Mammary microvascular endothelial cell (primary cell): ENCODE results near the gene DPEP2.

DNA sequence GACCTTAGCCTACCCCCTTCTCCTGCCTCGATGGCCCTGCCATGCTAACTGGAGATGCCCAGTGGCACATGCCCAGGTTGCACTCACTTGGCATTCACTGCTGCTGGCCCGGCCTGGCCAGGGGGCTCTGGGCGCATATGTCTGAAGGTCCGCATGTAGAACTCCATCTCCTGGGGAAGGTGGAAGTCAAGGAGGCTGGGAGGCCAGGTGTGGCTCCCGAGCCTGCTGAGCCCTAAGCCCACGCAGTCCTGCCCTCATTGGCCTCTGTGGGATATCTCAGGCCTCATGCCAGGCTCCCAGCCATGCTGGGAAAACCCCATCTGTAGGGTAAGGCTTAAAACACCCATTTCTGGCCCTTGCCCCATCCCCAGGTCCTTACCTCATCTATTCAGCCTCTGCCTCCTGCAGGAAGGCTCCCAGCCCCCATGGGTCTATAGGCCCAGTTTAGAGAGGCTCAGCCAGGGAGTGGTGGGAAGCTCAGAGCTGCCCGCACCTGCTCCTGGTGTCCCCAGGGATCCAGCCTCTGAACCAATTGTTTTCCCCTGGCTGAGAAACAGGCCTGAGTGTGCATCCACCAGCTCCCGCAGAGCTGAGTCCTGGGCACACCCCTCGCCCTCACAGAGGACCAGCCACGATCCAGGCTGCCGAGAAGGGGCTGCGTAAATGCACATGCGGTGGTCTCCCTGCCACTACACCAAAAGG is 2.2 kb upstream of the TPPP3 start:
- RAMPAGE, long total RNA = no peak

DNA sequence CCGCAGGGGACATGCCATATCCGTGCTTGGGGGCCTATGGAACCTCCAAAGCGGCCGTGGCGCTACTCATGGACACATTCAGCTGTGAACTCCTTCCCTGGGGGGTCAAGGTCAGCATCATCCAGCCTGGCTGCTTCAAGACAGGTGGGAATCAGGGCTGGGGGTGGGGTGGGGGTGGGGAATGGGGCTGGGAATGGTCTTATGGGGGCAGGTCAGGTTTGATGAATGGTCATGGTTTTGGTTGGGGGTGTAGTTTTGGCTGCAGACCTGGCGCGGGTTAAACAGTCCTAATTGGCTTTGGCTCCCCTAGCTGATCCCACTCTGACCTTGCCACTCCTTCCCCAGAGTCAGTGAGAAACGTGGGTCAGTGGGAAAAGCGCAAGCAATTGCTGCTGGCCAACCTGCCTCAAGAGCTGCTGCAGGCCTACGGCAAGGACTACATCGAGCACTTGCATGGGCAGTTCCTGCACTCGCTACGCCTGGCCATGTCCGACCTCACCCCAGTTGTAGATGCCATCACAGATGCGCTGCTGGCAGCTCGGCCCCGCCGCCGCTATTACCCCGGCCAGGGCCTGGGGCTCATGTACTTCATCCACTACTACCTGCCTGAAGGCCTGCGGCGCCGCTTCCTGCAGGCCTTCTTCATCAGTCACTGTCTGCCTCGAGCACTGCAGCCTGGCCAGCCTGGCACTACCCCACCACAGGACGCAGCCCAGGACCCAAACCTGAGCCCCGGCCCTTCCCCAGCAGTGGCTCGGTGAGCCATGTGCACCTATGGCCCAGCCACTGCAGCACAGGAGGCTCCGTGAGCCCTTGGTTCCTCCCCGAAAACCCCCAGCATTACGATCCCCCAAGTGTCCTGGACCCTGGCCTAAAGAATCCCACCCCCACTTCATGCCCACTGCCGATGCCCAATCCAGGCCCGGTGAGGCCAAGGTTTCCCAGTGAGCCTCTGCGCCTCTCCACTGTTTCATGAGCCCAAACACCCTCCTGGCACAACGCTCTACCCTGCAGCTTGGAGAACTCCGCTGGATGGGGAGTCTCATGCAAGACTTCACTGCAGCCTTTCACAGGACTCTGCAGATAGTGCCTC is 5.7 kb downstream of the HSD11B2 start:
- RAMPAGE, long total RNA = no peak

DNA sequence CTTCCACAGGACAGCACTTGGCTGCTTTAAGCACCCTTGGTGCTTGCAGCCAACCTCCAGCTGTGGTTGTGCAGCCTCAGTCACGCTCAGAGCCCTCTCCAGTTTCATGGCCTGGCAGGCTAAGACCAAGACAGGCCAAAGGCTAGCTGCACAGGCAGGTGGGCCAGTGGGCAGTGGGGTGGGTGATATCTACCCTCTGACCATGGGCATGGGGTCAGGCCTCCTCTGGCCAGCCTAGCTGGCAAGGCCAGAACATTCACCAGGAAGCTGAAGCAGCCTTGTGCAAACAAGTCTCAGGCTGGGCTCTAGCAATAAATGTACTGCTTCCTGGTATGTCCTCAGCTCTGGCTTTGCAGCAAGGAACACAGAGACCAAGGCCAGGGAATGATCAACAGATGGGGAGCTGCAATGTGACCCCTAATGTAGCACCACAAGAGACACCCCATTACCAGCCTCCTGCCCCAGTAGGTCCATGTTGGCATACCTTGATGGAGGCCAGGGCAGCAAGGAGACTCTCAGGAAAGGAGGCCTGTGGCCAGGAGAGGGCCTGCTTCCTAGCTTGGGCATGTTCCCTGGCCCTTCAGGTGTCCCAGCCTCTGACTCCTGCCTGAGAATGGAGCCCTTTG is 20.9 kb downstream of the HSD11B2 start:
- RAMPAGE, long total RNA = no peak

- RAMPAGE, long total RNA = no peak
Observed at GRCh38 chr16:67459986-67460718, 20.8 kb downstream of the ATP6V0D1 start.

- RAMPAGE, long total RNA = no peak
Observed at GRCh38 chr16:67538420-67539021, 9.9 kb downstream of the RIPOR1 start.

DNA sequence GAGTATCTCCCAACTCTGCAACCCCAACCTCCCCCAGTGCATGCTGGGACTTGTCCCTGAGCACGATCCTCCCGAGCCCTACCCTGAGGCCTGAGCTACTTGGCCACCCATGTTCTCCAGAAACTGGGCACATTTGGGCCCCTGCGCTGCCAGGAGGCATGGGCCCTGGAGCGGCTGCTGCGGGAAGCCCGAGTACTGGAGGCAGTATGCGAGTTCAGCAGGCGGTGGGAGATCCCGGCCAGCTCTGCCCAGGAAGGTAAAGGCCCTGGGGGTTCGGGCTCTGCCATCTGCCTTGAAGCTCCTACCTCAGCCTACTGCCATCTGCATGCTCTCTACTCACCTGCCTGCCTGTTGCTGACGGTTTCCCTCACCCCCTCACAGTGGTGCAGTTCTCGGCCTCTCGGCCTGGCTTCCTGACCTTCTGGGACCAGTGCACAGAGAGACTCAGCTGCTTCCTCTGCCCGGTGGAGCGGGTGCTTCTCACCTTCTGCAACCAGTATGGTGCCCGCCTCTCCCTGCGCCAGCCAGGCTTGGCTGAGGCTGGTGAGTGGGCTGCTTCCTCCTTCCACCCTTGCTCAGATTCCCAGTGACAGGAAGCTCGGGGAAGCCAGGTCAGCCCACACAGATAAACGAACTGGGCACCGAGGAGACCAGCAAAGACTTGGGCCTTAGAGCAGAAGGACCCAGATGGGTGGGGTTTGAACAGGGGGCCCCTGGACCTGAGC is 16.1 kb downstream of the RIPOR1 start:
- RAMPAGE, long total RNA = no peak

GRCh38 chr16:67663179-67664122 is 2.7 kb downstream of the PARD6A start:
- RAMPAGE, long total RNA = no peak

DNA sequence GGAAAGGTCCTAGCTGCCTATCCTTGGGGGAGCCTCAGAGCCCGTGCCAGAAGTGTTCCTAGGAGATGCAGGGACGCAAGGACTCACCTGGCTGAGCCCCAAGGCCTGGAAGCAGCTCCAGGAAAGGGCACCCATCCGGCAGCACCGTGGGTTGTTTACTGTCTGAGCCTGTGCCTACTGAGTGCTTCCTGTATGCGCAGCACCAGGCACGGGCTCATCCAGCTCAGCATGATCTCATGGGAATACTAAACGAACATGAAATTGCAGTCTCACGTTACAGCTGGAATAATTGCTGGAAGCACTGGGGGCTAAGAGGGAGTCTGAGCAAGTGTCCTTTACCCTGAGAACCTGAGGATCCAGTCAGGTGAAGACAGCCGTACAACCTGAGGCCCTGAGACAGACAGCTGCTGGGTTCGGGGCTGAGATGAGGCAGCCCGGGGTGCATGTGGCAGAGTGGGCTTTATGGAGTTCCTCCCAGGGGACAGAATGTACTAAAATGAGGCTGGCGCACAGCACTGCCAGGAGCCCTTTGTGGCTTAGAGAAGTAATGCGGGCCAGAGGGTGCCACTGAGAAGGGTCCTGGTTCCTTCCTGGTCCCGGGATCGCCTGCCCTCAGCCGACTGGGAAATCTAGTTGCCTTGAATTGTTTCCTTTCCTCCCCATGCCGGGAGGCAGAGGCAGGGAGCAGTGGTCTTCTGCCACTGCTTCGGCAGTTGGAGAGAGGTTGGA is 5.3 kb downstream of the CTRL start:
- RAMPAGE, long total RNA = no peak

DNA sequence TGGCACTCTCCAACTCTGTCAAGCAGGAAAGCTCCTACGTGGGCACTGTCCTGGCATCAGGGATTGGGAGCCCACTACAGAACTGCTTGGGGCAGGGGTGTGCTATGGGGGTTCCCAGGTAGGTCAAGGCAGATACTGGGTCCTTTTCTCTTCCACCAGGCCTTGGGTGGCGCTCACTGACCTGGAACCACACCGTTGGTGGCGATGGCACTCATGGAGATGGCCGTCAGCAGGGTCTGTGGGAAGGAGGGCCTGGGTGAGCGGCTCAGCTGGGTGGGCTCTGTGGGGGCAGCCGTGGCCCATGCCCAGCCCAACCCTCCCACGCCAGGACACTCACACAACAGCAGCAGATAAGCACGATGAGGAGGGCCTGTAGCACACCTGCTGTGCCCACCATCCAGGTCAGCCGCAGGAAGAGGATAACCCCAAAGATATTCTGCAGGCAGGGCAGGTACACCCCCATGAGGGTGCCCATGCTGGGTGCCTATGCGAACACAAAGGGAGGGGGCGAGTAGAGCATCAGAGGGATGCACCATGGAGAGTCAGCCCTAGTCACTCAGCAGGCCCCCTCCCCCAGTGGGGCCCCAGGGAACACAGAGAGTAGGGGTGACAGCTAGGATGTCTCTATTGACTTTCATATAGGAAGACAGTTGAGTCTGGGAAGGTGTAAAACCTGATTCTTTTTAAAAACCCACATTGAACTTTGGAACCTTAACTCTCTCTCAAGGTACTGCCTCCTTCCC is 10.7 kb downstream of the SLC12A4 start:
- RAMPAGE, long total RNA = no peak

DNA sequence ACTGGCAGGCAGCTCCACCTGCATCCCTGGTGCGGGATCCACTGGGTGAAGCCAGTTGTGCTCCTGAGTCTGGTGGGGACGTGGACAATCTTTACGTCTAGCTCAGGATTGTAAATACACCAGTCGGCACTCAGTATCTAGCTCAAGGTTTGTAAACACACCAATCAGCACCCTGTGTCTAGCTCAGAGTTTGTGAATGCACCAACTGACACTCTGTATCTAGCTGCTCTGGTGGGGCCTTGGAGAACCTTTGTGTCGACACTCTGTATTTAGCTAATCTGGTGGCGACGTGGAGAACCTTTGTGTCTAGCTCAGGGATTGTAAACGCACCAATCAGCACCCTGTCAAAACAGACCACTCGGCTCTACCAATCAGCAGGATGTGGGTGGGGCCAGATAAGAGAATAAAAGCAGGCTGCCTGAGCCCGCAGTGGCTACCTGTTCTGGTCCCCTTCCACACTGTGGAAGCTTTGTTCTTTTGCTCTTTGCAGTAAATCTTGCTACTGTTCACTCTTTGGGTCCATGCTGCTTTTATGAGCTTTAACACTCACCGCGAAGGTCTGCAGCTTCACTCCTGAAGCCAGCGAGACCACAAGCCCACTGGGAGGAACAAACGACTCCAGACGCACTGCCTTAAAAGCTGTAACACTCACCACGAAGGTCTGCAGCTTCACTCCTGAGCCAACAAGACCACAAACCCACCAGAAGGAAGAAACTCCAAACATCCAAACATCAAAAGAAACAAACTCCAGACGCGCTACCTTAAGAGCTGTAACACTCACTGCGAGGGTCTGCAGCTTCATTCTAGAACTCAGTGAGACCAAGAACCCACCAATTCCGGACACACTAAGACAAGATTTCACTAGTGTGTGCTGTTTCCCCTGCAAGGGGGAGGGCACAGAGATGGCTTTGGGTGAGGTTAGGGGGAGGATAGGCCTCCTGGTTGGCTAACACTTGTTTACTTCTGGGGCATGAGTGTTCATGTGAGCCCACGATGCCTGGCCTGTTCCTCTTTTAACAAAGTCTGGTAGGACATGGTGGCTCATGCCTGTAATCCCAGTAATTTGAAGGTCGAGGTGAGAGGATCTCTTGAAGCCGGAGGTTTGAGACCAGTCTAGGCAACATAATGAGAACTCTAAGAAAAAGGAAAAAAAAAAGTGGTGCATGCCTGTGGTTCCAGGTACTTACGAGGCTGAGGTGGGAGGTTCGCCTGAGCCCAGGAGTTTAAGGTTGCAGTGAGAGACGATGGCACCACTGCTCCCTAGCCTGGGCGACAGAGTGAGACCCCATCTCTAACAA is at the start of gene DPEP2:
Gene DPEP2 (minus strand): TSS at position 870 of the 1,298 bp plus-strand sequence.
- RAMPAGE, long total RNA = no peak

- RAMPAGE, long total RNA = no peak
Observed at GRCh38 chr16:68022488-68023068, 454 bp downstream of the DDX28 start.

GRCh38 chr16:68252424-68252900 is 7.3 kb downstream of the PLA2G15 start:
- RAMPAGE, long total RNA = no peak

DNA sequence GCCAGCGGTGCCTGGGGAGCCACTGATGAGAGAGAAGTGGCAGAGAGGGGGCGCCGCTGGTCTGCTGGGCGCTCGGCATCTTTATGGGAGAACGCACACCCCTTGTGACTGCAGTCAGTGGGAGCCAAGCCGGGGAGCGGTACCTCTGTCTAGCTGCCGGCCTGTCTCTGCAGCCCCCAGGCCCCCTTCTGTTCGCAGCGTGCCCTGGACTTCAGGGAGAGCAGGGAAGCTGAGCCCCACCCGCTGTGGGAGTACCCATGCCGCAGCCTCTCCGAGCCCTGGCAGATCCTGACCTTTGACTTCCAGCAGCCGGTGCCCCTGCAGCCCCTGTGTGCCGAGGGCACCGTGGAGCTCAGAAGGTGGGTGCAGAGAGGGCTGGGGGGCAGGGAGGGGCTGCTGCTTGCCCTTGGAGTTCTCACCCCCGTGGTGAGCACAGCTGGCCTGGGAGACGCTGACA is 44.7 kb downstream of the PRMT7 start:
- RAMPAGE, long total RNA = no peak

- RAMPAGE, long total RNA = no peak
Observed at GRCh38 chr16:68446794-68447279, 1.5 kb downstream of the SMPD3 start.

- RAMPAGE, long total RNA = no peak
Observed at GRCh38 chr16:68507613-68508041, 31.5 kb upstream of the ZFP90 start.

DNA sequence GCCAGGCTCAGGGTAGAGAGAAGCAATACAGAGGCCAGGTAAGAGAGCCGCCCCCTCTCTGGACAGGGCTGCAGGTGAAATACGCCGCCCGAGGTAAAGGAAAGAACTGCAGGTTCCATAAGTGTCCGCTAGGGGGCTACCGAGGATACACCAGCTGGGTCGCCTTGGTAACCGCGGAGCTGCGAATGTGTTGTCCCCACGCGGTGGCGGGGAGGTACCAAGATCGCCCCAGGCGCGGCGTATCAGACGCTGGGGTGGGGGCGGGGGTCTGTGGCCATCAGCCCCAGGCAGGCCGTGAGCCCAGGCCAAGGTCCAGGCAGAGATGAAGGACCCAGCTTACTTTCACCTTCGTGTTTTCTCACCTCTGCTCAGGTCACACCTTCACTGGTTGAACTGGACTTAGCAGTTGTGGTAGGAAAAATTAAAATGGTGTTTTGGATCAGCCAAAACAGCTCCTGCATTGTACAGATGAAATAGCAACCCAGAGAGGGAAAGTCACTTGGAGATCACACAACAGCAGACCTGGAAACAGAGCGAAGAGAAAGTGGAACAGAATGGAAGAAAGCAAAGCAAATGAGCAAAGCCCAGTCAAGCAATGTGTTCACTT is 18.3 kb upstream of the ZFP90 start:
- RAMPAGE, long total RNA = no peak

DNA sequence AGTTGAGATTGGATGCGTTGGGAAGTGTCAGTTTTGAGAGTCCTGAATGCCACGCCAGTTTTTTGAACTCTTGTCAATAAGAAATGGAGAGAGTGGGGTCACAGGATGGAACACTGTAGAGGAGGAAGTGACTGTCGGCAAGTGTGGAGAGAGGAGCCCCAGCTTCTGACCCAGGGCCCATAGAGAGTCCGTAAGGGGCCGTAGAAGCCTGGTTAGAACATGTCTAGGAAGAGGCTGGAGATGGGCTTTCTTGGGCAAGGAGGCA is 894 bp downstream of the ZFP90 start:
- RAMPAGE, long total RNA = no peak

DNA sequence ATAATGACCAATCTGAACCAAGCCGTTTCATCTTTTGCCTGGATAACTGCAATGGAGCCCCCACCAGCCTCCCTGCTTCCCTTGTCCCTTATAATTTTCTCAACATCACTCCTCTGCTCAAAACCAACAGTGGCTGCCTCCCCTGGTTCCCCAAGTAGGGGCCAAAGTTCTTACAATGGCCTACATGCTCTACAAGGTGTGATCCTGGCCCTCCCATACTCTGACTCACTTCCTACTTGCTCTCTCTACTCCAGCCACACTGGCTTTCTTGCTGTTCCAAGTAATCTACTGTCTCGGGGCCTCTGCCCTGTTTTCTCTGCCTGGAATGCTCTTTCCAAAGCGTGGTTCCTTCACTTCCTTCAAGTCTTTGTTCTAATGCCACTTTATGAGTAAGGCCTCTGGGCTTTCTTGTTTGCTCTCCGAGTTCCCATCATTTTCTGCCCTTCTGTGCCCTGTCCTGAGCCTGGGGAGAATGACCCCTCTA is 4.2 kb upstream of the CDH3 start:
- RAMPAGE, long total RNA = no peak

DNA sequence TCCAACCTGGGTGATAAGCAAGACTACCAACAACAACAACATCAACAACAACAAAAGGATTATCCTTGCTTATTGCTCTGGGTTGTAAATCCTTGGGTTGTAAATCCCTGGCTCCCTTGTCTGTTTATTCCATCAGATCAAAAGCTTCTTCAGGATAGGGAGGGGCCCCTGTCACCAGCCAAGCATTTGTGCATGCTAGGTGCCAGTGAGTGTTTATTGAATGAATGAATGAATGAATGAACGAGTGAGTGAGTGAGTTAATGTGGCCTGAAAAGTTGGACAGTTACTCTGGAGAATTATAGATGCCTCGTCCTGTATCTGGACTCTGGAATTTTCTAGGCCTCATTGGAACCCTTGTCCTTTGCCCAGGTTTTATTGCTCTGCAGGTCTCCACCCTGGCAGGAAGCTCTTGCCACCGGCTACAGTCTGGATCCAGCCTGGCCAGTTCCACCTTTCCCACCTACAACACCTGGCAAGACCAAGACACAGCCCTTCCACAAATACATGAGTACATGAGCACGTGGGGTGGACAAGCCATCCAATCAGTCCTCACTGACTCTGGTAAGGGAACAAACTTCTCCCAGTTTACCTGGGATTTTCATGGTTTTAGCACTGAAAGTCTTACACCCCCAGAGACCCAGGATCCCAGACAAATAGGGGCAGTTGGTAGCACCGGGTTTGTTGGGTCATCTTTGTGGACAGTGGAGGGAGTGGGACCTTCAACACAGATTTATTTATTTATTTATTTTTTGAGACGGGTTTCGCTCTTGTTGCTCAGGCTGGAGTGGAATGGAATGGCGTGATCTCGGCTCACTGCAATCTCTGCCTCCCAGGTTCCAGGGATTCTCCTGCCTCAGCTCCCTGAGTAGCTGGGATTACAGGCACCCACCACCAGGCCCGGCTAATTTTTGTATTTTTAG is 14.8 kb upstream of the CDH1 start:
- RAMPAGE, long total RNA = no peak

DNA sequence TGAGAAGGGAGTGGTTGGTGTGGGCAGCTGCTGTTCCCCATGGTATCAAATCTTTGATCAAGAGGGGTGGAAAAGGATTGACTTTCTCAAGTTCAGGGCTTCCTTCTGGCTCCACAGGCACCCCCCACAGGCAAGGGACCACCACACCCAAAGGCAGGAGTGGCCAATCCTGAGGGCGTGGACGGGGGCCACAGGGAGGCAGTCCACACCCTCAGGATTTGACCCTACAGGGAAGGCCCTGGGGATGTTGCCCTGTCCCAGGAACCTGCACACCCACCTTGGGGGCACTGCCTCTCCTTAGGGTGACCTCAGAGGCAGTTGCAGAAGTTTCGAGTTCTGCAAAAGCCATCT is 44.9 kb downstream of the CDH1 start:
- RAMPAGE, long total RNA = no peak